Uterus (tissue), 7 donors: Measurements from ENCODE around the genes DEFB125 and DEFB127.

- PRO-cap, 4 experiments = no peak in any of the 4 experiments
- RAMPAGE, long total RNA, 2 experiments = no peak in any of the 2 experiments
- RRBS = no CpG with 5 or more reads among the region's 3 CpGs
These were observed at the start of gene DEFB125 for GRCh38 chr20:87360-87922. Gene DEFB125, plus strand, starts transcription at chr20:87672.

GRCh38 chr20:157217-157543 is at the start of gene DEFB127:
Gene DEFB127, plus strand, starts transcription at chr20:157454.
- PRO-cap, 4 experiments = no peak in any of the 4 experiments
- RAMPAGE, long total RNA, 2 experiments = no peak in any of the 2 experiments
- RRBS = no CpG with 5 or more reads among the region's 5 CpGs

GRCh38 chr20:297842-298029 is 366 bp downstream of the ZCCHC3 start:
- PRO-cap, 4 experiments = peak in 1 of 4 experiments; most common minus-strand start chr20:297984 (in 1)
- RAMPAGE, long total RNA, 2 experiments = no peak in any of the 2 experiments
- RRBS = 3% methylated on average over 26 of the region's 30 CpGs

- PRO-cap, 4 experiments = peak in 1 of 4 experiments; most common minus-strand start chr20:328257 (in 1)
- RAMPAGE, long total RNA, 2 experiments = no peak in any of the 2 experiments
- RRBS = 20% methylated on average over 4 of the region's 28 CpGs
These were observed 3.1 kb downstream of the SOX12 start for GRCh38 chr20:328138-329264.

DNA sequence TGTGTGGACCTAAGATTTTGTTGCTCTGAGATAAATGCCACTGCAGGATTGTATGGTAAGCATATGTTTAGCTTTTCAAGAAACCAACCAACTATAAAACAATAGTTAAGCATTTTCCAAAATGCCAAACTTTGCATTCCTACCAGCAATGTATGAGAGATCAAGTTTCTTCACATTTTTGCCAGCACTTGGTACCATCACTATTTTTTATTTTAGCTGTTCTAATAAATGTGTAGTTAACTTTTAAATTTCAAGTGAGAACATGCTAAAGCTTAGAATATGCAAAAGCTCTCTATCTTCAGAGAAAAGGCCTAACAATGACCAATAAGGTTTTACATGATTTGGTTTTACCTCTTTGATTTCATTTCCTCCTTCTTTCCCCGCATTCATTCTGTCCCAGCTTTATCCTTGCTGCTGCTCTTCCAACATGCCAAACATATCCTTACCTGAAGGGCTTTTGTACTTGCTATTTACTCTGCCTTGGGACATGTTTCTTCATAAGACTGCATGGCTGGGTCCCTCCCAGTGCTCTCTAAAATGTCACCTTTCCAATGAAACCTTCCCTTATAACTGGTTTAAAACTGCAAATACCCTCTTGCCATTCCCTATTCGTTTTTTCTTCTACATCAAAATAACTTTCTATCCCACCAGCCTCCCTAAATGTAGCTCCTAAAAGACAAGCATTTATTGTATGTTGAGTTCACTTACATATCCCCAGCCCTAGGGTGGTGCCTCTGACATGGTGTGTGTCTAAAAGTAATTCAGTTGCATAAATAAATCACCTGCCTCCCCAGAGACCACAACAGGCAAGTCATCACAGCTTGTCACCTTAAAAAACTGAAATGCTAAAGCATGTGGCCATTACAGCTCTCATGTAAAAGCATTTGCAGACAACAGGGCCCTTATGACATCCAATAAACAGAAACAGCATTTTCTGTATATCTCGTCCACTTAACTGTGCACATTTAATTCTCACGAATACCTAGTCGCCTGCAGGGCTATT is 32.3 kb upstream of the TBC1D20 start:
- PRO-cap, 4 experiments = no peak in any of the 4 experiments
- RAMPAGE, long total RNA, 2 experiments = no peak in any of the 2 experiments
- RRBS = no CpG with 5 or more reads among the region's 5 CpGs

- PRO-cap, 4 experiments = peak in 2 of 4 experiments; most common plus-strand start chr20:543142 (in 1); most common minus-strand start chr20:543251 (in 1)
- RAMPAGE, long total RNA, 2 experiments = no peak in any of the 2 experiments
- RRBS = no CpG with 5 or more reads among the region's 21 CpGs
These were observed 582 bp downstream of the CSNK2A1 start for GRCh38 chr20:542848-543568.

DNA sequence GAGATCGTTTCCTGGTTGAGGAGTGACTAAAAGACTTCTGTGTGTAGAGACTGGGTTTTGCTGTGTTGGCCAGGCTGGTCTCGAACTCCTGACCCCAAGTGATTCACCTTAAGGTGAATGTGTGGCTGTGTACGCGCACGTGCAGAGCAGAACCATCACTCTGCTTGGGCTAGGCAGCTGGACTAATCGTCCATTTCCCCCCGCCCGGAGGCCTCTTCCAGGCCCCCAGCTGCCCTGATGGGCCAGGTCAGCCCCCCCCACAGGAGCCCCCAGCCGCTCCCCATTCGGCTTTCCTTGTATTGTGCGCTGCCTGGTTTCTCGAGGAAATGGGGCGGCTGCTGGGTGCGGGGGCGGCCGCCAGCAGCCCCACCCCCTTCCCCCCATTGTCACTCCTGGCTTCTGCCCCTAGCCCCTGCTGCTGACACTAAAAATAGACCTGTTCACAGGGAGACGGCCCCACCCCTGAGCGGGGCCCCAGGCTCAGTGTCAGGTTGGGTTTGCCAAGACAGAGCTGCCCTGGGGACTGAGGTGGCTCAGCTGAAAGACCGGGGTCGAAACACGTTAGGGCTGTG is 24.6 kb upstream of the CSNK2A1 start:
- PRO-cap, 4 experiments = no peak in any of the 4 experiments
- RAMPAGE, long total RNA, 2 experiments = no peak in any of the 2 experiments
- RRBS = no CpG with 5 or more reads among the region's 21 CpGs

DNA sequence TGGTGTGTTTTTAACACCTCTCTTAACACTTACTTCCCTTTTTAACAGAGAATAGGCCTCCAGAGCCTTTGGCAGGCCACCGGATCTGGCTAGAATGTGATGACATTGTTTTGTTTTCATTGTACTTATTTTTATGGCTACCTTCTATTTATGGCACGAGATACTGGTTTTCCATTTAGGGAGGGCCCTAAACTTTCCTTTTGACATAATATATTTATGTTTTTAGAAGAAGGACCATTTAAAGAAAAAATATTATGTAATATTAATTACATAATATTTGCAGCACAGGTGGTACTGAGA is 21.6 kb downstream of the TCF15 start:
- PRO-cap, 4 experiments = no peak in any of the 4 experiments
- RAMPAGE, long total RNA, 2 experiments = no peak in any of the 2 experiments
- RRBS = no CpG with 5 or more reads among the region's 2 CpGs

GRCh38 chr20:595381-596017 is 14.6 kb downstream of the TCF15 start:
- PRO-cap, 4 experiments = no peak in any of the 4 experiments
- RAMPAGE, long total RNA, 2 experiments = no peak in any of the 2 experiments
- RRBS = no CpG with 5 or more reads among the region's 14 CpGs

DNA sequence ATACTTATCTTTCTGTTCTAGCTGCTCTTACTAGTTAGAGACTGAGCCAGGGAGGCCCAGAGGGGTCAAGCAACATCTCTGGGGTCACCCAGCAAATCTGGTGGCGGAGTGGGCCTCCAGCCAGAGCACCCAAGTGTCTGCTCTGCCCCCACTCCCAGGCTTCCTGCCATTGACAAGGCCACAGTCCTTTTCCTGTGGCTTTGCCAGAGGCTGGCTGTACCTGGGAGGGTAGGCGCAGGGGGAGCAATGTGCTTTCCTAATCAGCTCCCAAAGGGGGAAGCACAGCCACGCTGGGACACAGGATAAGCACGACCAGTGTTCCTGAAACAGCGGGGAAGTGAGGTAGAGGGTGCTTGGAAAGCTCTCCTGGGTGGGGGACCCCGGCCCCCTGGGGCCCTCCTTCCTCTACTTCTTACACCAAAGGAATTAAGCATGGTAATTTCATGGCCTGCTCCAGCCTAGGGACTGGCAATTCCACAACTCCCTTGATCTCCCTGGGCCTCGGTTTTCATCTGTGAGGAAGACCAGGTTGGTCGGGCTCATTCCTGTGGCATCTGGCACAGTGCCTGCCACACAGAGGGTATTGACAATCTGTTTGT is 7.6 kb downstream of the TCF15 start:
- PRO-cap, 4 experiments = no peak in any of the 4 experiments
- RAMPAGE, long total RNA, 2 experiments = no peak in any of the 2 experiments
- RRBS = no CpG with 5 or more reads among the region's 8 CpGs

- PRO-cap, 4 experiments = no peak in any of the 4 experiments
- RAMPAGE, long total RNA, 2 experiments = no peak in any of the 2 experiments
- RRBS = 3% methylated on average over 5 of the region's 25 CpGs
These were observed 798 bp upstream of the SCRT2 start for GRCh38 chr20:676236-676963.

- PRO-cap, 4 experiments = no peak in any of the 4 experiments
- RAMPAGE, long total RNA, 2 experiments = no peak in any of the 2 experiments
- RRBS = no CpG with 5 or more reads among the region's 7 CpGs
These were observed 3.5 kb upstream of the SLC52A3 start for GRCh38 chr20:771620-772337.

DNA sequence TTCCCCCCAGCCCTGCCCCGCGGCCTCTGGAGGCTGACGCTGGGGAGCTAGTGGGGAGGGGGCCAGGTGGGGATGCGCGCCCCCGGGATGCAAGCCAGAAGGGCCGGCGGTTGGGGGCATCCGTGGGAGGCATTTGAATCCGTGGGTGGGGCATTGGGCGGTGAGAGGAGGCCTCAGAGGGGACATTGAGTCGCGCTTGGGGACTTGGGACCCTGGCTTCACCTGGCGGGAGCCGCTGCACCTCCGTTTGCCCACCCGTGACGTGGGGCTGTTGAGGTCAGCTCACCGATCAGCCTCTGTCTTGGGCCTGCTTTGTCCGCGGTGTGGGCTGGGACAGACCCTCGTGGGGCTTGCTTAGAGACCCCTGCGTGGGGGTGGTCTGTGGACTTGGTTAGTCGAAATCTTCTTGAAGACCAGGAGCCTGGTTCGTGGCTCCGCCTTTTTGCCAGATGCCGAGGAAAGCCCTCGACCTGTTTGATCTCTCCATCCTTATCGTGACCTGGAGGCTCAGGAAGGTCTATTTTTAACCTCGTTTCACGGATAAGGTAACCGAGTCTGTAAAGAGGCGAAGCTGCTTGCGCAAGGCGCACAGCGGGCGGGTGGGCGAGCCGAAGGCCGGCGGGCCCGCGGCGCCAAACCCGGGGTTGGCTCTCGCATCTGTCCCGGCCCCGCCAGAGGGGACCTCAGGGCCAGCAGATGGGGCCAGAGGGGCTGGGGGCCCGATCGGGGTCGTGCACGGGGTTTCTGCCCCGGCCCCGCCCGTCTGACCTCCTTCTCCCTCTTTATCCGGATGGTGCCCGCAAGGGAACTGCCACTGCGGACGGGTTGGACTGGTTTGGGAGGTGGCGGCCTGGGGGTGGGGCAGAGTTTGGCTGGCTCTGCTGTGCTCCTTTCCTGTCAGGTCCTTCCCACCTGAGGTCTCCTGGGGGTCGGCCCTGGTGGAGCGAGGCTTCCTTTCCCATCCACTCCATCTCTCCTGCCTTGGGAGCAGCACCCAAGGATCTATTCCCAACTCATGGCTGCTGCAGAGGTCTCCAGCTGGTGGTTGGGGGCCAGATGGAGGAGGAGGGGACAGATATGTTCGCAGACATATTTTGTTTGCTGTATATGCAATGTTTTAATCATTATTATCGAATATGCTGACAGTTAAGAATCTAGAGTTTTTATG is 8.5 kb downstream of the FAM110A start:
- PRO-cap, 4 experiments = peak in 2 of 4 experiments; most common plus-strand start position 833 of the sequence (in 1); most common minus-strand start position 832 of the sequence (in 2)
- RAMPAGE, long total RNA, 2 experiments = no peak in any of the 2 experiments
- RRBS = 44% methylated on average over 10 of the region's 64 CpGs

- PRO-cap, 4 experiments = no peak in any of the 4 experiments
- RAMPAGE, long total RNA, 2 experiments = no peak in any of the 2 experiments
- RRBS = no CpG with 5 or more reads among the region's 7 CpGs
These were observed 24.7 kb downstream of the ANGPT4 start for GRCh38 chr20:891256-891962.

- PRO-cap, 4 experiments = no peak in any of the 4 experiments
- RAMPAGE, long total RNA, 2 experiments = no peak in any of the 2 experiments
- RRBS = no CpG with 5 or more reads among the region's 2 CpGs
These were observed 16.6 kb downstream of the RSPO4 start for GRCh38 chr20:985499-985877.

- PRO-cap, 4 experiments = no peak in any of the 4 experiments
- RAMPAGE, long total RNA, 2 experiments = no peak in any of the 2 experiments
- RRBS = no CpG with 5 or more reads among the region's 9 CpGs
These were observed 4.1 kb downstream of the PSMF1 start for GRCh38 chr20:1122373-1123059.

GRCh38 chr20:1322544-1323328 is 6.2 kb downstream of the SDCBP2 start:
- PRO-cap, 4 experiments = peak in 4 of 4 experiments; most common plus-strand start chr20:1323085 (in 4); most common minus-strand start chr20:1322844 (in 3)
- RAMPAGE, long total RNA, 2 experiments = no peak in any of the 2 experiments
- RRBS = no CpG with 5 or more reads among the region's 11 CpGs

DNA sequence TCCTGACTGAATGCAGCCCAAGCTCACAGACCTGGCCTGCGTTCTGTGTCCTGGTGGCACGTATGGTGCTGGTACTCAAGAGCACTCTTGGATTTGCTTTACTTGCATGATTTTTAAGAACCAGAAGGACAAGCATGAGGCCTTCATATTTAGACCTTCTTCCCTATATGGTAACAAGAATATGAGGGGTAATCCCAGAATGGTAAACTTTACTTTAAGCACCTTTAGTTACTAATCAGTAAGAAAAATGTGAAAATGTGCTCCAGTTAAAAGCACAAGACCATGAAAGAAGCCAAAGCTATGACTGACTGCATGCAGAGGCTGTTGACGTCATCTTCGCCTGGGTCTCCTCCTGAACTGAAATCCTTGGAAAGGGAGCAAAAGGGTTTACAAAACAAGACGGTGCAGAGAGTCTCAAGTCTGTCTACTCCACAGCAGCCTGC is 10.3 kb downstream of the FKBP1A start:
- PRO-cap, 4 experiments = peak in 2 of 4 experiments; most common plus-strand start position 392 of the sequence (in 2)
- RAMPAGE, long total RNA, 2 experiments = no peak in any of the 2 experiments
- RRBS = no CpG with 5 or more reads among the region's 5 CpGs

- PRO-cap, 4 experiments = peak in 1 of 4 experiments; most common plus-strand start chr20:1389317 (in 1)
- RAMPAGE, long total RNA, 2 experiments = no peak in any of the 2 experiments
- RRBS = no CpG with 5 or more reads among the region's 16 CpGs
These were observed 4.1 kb downstream of the FKBP1A start for GRCh38 chr20:1388376-1389499.

- PRO-cap, 4 experiments = no peak in any of the 4 experiments
- RAMPAGE, long total RNA, 2 experiments = no peak in any of the 2 experiments
- RRBS = no CpG with 5 or more reads among the region's 9 CpGs
These were observed 7.1 kb upstream of the FKBP1A start for GRCh38 chr20:1399785-1400431.